Measurements from ENCODE around the genes CLMN, C14orf132 and SETD3.

DNA sequence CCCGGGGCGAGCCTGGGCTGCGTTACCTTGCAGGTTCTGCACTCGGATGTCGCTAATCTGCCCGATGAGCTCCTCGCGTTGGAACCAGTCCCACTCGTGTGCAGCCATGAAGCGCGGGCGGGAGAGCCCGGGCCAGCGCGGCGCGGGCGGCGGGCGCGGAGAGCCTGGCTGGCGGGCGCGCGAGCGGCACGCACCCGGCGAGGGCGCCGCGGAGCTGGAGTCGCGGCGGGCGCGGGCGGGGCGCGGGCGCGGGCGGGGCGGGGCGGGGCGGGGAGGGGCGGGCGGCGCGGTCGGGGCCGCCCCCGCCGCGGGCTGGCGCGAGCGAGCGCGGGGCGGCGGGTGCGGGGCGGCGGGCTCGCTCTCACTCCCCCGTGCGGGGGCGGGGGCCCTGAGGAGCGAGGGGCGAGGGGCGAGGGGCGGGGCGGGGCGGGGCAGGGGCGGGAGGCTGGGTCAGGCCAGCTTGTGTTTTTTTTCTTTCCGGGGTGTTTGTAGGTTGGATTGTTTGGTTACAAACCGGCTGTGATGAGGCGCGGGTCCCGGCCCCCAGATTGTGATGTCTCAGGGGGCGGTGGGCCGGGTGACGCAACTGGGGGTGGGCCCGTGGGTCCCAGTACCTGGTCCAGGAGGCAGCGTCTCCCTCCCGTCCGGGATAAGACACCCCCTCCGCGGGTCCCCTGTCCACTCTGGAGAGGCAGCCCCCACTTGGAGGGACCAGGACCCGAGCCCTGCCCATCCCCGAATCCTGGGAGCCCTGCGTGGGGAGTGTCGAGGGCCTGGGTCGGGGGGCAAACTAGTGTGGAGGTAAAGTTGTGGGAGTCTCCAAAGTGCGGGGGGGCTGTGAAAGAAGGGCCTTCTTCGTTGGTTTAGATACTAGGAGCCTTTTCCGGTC is at the start of gene CLMN:
CLMN (minus strand) TSS at position 224 of the 889 bp plus-strand sequence.
- PRO-cap, 3 experiments, result peak in 3 of 3 experiments; most common plus-strand start position 324 of the sequence (in 2); most common minus-strand start position 222 of the sequence (in 1)
- RAMPAGE, long total RNA, 2 experiments, result start-site peak on the plus strand in 1 of 2 experiments, centred at position 843 of the sequence, 12 reads per replicate; start-site peak on the minus strand in 1 of 2 experiments, centred at position 159 of the sequence, 18 reads per replicate
- RRBS, result 3% methylated on average over 23 of the region's 98 CpGs

DNA sequence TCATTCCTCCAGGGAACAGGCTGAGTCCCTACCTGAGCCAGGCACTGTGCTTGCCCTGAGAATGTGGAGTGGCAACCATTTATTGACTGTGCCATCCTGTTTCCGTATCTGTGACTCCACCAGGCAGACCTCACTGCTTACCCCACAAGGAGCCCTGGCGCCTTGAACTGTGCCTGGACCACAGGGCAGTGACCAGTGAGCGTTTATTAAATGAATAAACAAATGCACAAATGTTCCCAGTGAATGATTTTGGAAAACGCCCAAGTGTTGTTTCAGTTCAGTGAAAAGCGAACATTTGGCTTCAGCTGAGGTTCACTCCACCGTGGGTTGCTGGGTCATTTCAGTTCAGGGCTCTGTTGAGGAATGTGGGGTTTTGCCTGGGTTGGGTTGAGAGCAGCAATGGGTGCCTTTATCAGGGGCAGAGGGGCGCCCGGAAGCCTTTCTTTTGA is 40.2 kb upstream of the CLMN start:
- PRO-cap, 3 experiments, result no peak in any of the 3 experiments
- RAMPAGE, long total RNA, 2 experiments, result no peak in any of the 2 experiments
- RRBS, result 4% methylated on average over 1 of the region's 8 CpGs

DNA sequence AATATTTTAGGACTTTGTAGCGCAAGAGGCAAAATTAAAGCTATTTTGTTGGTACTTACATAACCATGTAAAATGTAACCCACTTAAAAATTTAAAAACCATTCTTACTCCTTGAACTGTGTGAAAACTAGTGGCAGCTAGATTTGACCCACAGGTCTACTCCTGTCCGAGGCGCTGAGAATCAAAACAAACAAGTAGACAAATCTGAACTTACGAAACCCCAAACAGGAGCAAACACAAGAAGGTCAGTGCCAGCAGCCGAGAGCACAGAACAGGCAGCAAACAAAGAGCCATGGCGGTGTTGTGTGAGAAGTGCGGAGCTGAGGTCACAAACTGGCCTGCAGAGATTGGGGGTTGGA is 79.1 kb upstream of the CLMN start:
- PRO-cap, 3 experiments, result no peak in any of the 3 experiments
- RAMPAGE, long total RNA, 2 experiments, result no peak in any of the 2 experiments
- RRBS, result no CpG with 5 or more reads among the region's 7 CpGs

DNA sequence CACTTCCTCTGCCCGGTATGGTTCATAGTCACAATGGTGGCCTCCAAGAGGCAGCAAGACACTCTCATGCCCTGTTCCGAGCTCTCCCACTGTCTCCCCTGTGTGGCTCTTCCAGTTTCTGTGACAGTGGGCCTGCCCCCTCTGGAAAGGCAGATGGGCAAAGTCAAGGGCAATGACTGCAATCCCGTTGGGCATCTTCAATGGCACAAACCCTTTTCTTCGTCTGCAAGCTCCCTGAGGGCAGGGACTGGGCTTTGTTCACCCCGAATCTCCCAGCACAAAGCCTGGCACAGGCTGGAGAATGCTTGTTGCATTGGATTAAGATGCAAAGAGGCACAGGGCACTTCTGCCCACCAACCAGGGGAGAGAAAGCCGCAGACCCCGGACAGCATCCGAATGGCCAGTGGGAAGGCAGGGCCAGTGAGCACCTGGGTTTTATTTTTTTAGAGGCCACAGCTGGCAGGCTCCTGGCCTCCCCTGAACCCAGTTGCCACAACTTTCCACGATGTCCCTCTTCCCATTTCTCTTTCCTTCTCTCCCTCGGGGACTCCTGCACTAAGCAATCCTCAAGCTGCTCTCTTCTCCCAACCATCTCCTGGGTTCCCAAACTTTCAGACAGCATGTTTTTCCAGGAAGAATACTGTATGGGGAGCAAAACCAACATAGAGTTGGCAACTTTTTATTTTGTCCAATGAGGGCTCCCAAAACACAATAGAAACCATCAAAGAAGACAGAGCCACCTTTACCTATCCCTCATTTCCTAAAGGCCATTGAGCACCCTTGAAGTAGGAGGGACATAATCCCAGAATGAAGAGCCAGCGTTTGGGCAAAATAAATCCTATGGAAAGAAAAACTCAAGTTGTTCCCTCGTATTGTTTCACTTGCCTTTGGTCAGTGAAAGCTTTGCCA is 92.7 kb upstream of the CLMN start:
- PRO-cap, 3 experiments, result no peak in any of the 3 experiments
- RAMPAGE, long total RNA, 2 experiments, result no peak in any of the 2 experiments
- RRBS, result no CpG with 5 or more reads among the region's 12 CpGs

DNA sequence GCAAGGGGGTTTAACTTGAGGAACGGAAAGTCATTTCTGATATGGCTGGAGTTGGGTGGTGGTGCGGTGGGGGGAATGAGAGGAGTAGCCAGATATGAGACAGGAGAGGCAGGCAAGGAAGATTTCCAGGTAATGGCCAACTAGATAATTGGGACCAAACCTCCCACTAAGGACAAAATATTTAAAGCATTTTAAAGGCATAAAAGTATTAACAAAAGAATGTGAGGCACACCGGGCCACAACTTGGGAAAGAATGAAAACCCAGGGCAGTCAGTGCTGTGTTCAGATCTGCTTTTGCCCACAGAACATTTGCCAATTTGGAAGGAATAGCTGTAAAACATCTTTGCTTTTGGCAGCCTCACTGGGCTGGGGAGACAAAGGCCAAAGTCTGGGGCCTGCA is 82.4 kb downstream of the SYNE3 start:
- PRO-cap, 3 experiments, result no peak in any of the 3 experiments
- RAMPAGE, long total RNA, 2 experiments, result no peak in any of the 2 experiments
- RRBS, result no CpG with 5 or more reads among the region's 3 CpGs

- PRO-cap, 3 experiments, result no peak in any of the 3 experiments
- RAMPAGE, long total RNA, 2 experiments, result no peak in any of the 2 experiments
- RRBS, result no CpG with 5 or more reads among the region's 9 CpGs
These were observed 5.7 kb upstream of the SYNE3 start for GRCh38 chr14:95522147-95522469.

DNA sequence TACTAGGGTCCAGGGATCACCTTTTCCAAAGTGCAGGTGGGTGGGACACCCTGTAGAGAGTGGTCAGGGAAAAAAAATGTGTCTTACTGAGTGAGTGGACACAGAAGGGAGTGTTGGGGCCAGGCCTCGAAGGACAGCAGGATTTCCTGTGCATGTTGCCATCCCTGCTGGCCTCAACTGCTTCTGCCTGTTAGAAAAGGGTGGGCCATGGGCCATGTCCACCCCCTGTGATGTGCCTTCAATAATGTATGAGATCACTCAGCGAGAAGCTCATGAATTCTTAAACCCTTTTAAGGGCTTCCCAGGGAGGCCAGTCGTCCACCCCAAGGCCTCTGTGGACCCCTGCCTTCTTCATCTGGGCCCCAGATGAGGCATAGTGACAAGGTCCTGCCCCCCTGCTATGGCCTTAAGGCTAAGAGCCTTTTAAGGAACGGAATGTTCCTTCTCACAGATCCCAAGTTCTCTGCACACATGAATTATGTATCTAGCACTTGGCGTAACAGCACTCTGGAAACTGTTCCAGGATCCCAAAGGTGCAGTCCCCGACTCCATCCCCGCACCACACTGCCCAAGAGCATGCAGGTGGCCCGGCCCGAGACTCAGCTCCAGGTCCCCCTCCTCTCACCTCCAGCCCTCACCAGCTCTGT is 9.0 kb upstream of the C14orf132 start:
- PRO-cap, 3 experiments, result no peak in any of the 3 experiments
- RAMPAGE, long total RNA, 2 experiments, result no peak in any of the 2 experiments
- RRBS, result no CpG with 5 or more reads among the region's 9 CpGs

DNA sequence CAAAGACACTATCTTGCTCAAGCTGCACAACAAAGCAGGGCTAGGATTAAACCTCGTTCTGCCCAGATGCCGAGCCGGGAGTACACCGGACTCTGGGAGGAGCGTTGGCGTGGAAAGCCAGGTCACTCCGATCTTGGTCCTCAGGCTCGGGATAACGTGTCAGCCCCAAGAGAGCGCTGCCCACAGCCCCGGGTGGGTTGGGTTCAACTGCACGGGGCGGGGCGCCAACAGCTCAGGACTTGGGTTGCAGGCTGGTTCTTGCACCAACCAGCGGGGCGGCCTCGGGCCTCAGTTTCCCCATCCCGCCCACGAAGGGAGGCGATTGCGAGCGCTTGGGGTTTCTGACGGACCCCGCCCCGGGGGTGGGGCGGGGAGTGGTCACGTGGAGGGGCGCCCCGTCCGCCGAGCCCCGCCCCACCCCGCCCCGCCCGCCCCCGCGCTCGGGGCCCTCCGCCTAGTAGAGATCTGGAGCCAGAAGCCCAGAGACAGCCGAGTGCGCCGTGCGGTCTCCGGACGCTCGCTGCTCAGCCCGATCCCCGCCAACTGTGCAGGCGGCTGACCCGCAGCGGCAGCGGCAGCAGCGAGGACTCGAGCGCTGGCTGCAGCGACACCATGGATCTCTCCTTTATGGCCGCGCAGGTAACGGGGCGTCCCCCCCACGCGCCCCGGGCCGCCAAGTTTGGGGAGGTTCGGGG is at the start of gene C14orf132:
C14orf132 (plus strand) TSS at position 474 of the 695 bp plus-strand sequence.
- PRO-cap, 3 experiments, result peak in 3 of 3 experiments; most common plus-strand start position 476 of the sequence (in 3); most common minus-strand start position 350 of the sequence (in 3)
- RAMPAGE, long total RNA, 2 experiments, result start-site peak on the plus strand in 1 of 2 experiments, centred at position 483 of the sequence, 13 reads per replicate
- RRBS, result 1% methylated on average over 9 of the region's 65 CpGs

GRCh38 chr14:96083873-96084140 is 44.6 kb downstream of the C14orf132 start:
- PRO-cap, 3 experiments, result peak in 3 of 3 experiments; most common plus-strand start chr14:96083982 (in 3)
- RAMPAGE, long total RNA, 2 experiments, result no peak in any of the 2 experiments
- RRBS, result no CpG with 5 or more reads among the region's 3 CpGs

- PRO-cap, 3 experiments, result no peak in any of the 3 experiments
- RAMPAGE, long total RNA, 2 experiments, result no peak in any of the 2 experiments
- RRBS, result no CpG with 5 or more reads among the region's 9 CpGs
These were observed 20.1 kb downstream of the BDKRB2 start for GRCh38 chr14:96224645-96225318.

DNA sequence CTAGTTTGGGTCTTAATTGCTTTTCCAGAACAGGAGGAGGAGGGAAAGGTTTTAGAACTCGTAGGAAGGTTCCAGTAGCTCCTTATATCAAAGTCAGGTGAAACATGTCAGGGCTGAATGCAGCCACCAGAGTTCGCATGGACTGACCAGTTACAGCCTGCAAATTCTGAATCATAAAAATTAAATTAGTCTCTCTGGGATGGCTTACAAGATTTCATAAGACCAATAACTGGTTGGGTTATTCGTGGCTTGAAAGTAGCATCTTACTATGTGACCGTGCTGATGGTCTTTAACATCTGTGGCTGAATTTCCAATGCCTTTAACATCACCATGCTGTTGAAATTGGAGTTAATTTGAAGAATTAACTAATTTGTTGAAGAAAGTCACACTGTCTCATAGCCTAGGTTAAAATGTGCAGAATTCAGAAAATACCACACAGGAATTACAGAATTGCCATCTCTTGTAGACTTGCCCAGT is 509 bp downstream of the BDKRB1 start:
- PRO-cap, 3 experiments, result no peak in any of the 3 experiments
- RAMPAGE, long total RNA, 2 experiments, result no peak in any of the 2 experiments
- RRBS, result no CpG with 5 or more reads among the region's 4 CpGs

GRCh38 chr14:96364762-96365437 is 1.6 kb downstream of the GSKIP start:
- PRO-cap, 3 experiments, result no peak in any of the 3 experiments
- RAMPAGE, long total RNA, 2 experiments, result no peak in any of the 2 experiments
- RRBS, result no CpG with 5 or more reads among the region's 10 CpGs

GRCh38 chr14:97218256-97219573 is 421.5 kb downstream of the VRK1 start:
- PRO-cap, 3 experiments, result no peak in any of the 3 experiments
- RAMPAGE, long total RNA, 2 experiments, result no peak in any of the 2 experiments
- RRBS, result 3% methylated on average over 14 of the region's 83 CpGs

- PRO-cap, 3 experiments, result no peak in any of the 3 experiments
- RAMPAGE, long total RNA, 2 experiments, result no peak in any of the 2 experiments
- RRBS, result no CpG with 5 or more reads among the region's 2 CpGs
These were observed 908.7 kb downstream of the VRK1 start for GRCh38 chr14:97705818-97706298.

DNA sequence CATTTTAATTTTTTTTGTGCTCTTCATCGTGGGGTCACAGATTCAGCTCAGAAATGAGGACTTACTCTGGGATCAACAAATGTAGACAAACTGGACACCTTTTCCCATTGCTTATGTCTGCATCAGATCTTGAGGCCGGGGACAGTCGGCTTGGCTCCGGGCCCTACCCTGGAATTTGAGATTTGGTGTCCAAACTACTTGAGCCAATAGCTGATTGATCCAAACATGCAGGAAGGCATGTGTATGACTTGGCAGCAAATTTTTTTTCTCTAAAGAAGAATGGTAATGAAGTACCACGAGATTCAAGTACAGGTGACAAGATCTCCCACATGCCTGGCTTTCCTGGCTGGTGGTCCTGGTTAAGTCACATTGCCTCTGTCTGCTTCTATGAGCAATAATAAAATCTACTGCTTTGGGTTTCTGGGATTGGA is 1068.7 kb downstream of the VRK1 start:
- PRO-cap, 3 experiments, result no peak in any of the 3 experiments
- RAMPAGE, long total RNA, 2 experiments, result no peak in any of the 2 experiments
- RRBS, result no CpG with 5 or more reads among the region's 5 CpGs

- PRO-cap, 3 experiments, result no peak in any of the 3 experiments
- RAMPAGE, long total RNA, 2 experiments, result no peak in any of the 2 experiments
- RRBS, result no CpG with 5 or more reads among the region's 3 CpGs
These were observed 1177.9 kb downstream of the VRK1 start for GRCh38 chr14:97975083-97975577.

GRCh38 chr14:97978419-97978745 is 1181.2 kb downstream of the VRK1 start:
- PRO-cap, 3 experiments, result no peak in any of the 3 experiments
- RAMPAGE, long total RNA, 2 experiments, result no peak in any of the 2 experiments
- RRBS, result no CpG with 5 or more reads among the region's 9 CpGs

- PRO-cap, 3 experiments, result no peak in any of the 3 experiments
- RAMPAGE, long total RNA, 2 experiments, result no peak in any of the 2 experiments
- RRBS, result no CpG with 5 or more reads among the region's 17 CpGs
These were observed 27.9 kb downstream of the BCL11B start for GRCh38 chr14:99243940-99244729.

- PRO-cap, 3 experiments, result peak in 3 of 3 experiments; most common plus-strand start chr14:99481423 (in 2); most common minus-strand start chr14:99480859 (in 3)
- RAMPAGE, long total RNA, 2 experiments, result start-site peak on the plus strand in 2 of 2 experiments, at chr14:99481131-99481451 at its widest, 1,359 to 2,105 reads per replicate; start-site peak on the minus strand in 2 of 2 experiments, at chr14:99480766-99480869 at its widest, 2,035 to 2,390 reads per replicate
- RRBS, result 1% methylated on average over 48 of the region's 121 CpGs
These were observed at the start of gene SETD3 for GRCh38 chr14:99480591-99481572. TSS of gene SETD3 (minus strand) at chr14:99480859.

DNA sequence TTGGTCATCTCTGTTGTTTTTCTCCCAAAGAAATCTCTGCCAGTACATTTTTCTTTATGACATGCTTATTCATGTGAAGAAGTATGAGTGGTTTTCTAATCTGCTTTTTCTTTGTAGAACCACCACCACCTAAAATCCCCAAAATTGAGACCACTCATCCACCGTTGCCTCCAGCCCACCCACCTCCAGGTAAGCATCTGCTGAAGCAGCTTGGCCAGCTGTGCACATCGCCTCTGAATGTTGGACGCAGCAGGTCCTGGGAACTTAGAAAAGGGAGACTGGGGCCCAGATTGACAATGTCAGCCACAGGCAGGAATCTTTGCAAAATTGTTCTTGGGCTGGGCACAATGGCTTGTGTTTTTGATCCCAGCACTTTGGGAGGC is 25.7 kb downstream of the CCNK start:
- PRO-cap, 3 experiments, result no peak in any of the 3 experiments
- RAMPAGE, long total RNA, 2 experiments, result no peak in any of the 2 experiments
- RRBS, result no CpG with 5 or more reads among the region's 3 CpGs

All from testis (tissue), 5 donors.